SUDHL5 (cell line): Measurements from ENCODE around the genes DENND1A and NEK6.

- PRO-cap = no peak
Measured at GRCh38 chr9:123074227-123074531, 40.7 kb downstream of the GPR21 start.

GRCh38 chr9:123098404-123098996 lies 65.0 kb downstream of the GPR21 start:
- PRO-cap = no peak

GRCh38 chr9:123104135-123104545 lies 70.7 kb downstream of the GPR21 start:
- PRO-cap = no peak

DNA sequence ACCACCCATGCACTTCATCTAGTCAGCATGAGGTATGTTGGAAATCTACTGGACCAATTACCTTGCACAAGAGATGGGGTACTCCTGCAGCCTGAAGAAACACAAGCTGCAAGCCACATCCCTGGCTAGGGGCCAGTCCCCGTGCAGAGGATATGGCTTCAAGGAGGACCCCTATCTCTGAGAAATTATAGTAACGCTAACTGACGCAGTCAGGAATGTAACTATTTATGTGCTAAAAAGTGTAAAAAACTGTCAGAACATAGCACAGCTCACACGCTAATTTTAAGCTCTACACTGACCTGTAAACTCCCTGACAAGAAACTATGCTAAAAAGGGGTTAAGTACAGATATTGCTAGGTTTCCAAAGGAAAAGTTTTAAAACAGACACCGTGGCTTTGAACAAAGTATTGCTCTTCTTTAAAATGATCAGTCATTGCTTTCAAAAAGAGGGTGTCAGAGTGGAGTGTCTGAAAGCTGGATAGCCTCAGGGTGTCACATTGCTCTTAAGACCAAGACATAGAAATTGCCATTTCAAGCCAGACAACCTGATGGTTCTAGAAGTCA lies 89.2 kb downstream of the GPR21 start:
- PRO-cap = no peak

DNA sequence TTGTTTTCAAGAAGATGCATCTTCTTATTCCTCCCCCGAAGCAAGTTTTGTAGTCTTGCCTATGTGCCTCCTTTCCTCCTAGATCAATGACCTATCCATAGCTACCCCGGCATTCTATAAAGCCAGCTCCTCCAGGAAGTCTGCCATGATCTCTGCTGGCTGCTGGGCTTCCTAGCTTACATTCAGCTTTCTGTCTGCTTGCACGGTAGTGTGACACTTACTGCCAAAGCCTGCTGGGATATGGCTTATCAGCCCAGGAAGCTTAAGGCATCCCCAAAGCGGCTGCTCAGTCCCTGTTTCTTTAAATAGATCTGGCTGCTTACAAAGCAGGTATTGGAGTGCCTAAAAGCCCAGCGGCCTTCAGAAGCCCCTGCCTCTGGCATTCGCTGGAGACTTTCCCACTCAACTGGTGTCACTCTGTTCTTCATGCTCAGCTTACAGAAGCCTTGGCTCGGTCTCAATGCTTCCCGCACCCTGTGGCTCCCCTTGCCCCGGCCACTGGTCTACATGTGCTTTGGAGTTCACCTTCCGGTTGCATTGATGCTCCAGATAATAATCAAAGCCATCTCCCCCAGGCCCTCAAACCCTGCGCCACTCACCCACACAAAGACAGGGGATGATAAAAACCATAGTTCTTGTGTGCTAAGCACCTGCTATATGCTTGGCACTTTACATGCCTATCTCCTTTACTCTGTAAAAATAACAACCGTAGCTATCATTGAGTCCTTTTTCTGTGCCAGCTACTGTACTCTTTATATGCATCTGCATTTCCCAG lies 31.3 kb upstream of the STRBP start:
- PRO-cap = no peak

DNA sequence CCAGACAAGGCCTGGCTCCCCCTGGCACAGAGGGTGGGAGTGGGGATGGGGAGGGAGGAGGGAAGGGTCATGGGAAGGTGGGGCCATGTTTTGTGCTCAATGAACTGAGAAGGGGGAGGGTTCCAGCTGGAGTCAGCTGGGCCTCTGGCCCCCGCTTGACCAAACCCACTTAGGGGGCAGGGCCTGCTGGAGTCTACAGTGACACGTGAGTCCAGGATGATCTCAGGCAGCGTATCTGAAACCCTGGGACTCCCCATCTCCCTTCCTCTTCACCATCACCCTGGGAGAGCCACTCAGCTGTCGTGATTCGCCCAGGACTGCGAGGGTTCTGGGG lies 8.5 kb downstream of the CRB2 start:
- PRO-cap = no peak

GRCh38 chr9:123382079-123382618 lies 26.2 kb downstream of the CRB2 start:
- PRO-cap = no peak

- PRO-cap = no peak
Measured at GRCh38 chr9:123543675-123544125, 187.7 kb downstream of the CRB2 start.

GRCh38 chr9:123929672-123930538 lies at the start of gene DENND1A:
DENND1A (minus strand) TSS chr9:123930126.
- PRO-cap = unidirectional peak, minus-strand start at chr9:123929896; unidirectional peak, minus-strand start at chr9:123930082

GRCh38 chr9:124008959-124009436 lies 2.6 kb upstream of the LHX2 start:
- PRO-cap = no peak

- PRO-cap = no peak
Measured at GRCh38 chr9:124010884-124011300, 676 bp upstream of the LHX2 start.

GRCh38 chr9:124257736-124258689 lies at the start of gene NEK6:
NEK6 (plus strand) TSS chr9:124257949.
- PRO-cap = bidirectional peak, plus-strand start at chr9:124258403, minus-strand start at chr9:124258089

GRCh38 chr9:124259270-124260376 lies 1.9 kb downstream of the NEK6 start:
- PRO-cap = unidirectional peak, minus-strand start at chr9:124259439; bidirectional peak, plus-strand start at chr9:124259992, minus-strand start at chr9:124259802

DNA sequence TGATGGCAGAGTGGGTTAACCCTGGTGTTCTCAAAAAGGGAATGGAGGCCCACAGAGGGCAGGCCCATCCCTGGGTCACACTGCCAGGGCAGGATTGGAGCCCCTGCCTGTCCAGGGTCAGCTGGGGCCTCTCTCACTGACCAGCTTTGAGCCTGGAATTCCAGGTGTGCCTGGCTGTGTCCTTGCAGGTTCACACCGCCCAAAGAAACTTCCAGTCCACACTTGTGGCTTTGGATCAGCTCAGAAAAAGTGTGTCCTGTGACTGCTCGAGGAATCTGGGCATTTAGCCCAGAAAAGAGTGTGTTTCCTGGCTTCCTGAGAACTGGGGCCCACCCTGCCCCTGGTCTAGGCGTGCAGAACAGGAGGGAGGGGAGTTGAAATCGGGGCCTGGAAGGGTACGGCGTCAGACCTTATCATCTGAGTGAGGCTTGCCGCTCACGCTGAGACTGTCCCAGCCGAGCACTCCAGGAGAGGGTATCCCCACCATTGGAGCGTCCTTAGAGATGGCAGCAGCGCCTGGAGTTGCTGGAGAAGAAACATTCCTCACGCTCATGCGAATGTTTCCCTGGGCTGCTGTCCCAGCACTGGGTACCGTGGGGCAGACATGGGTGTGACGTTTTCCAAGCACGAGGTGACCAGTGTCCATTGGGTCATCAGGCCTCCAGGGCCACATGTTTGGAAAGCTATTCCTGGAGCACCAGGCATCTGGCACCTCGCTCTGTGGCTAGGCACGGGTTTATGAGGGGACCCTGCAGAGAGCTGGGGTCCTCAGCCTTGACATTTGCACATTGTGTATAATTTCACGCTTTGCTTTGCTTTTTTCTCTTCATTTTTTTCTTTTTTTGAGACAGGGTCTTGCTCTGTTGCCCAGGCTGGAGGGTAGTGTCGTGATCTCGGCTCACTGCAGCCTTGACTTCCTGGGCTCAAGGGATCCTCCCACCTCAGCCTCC lies 22.5 kb downstream of the NEK6 start:
- PRO-cap = no peak

- PRO-cap = no peak
Measured at GRCh38 chr9:124281745-124282723, 24.3 kb downstream of the NEK6 start.

DNA sequence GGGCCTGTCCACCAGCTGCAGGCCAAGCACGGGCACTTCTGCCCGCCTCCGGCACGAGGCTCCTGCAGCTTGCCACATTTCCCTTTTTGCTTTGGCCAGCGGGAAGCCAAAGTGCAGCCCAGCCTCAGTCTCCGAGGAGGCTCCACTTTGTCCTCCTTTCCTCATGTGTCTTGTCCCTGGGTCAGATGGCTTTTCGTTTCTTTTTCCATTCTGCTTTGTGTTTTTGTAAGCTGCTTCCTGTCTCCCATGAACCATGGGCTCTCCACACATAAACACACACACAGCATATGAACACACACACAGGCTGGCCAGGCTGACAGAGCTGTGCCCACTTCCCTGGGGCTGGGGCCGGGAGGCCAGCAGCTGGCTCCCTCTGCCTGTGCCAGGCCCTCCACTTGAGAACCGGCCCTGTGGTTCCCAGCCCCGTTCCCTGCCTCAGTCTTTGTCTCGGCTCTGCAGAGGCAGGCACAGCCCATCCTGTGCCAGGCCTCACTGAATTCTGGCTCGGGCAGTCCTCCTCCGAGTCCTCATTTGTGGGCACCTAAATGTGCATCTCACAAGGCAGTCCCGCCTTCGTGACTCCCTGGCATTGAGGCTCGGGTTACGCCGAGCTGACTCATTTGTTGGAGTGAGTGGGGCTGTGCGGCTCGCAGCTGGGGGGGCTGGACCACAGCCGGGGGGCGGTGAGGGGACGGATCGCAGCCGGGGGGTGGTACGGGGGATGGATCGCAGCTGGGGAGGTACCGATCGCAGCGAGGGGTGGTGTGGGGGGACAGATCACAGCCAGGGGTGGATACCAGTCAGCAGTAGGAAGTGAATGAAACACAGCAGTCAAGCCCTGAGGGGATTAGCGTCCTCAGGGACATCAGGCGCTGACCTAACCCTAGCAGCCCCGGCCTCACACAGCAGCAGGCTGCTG lies 72.4 kb downstream of the PSMB7 start:
- PRO-cap = no peak

DNA sequence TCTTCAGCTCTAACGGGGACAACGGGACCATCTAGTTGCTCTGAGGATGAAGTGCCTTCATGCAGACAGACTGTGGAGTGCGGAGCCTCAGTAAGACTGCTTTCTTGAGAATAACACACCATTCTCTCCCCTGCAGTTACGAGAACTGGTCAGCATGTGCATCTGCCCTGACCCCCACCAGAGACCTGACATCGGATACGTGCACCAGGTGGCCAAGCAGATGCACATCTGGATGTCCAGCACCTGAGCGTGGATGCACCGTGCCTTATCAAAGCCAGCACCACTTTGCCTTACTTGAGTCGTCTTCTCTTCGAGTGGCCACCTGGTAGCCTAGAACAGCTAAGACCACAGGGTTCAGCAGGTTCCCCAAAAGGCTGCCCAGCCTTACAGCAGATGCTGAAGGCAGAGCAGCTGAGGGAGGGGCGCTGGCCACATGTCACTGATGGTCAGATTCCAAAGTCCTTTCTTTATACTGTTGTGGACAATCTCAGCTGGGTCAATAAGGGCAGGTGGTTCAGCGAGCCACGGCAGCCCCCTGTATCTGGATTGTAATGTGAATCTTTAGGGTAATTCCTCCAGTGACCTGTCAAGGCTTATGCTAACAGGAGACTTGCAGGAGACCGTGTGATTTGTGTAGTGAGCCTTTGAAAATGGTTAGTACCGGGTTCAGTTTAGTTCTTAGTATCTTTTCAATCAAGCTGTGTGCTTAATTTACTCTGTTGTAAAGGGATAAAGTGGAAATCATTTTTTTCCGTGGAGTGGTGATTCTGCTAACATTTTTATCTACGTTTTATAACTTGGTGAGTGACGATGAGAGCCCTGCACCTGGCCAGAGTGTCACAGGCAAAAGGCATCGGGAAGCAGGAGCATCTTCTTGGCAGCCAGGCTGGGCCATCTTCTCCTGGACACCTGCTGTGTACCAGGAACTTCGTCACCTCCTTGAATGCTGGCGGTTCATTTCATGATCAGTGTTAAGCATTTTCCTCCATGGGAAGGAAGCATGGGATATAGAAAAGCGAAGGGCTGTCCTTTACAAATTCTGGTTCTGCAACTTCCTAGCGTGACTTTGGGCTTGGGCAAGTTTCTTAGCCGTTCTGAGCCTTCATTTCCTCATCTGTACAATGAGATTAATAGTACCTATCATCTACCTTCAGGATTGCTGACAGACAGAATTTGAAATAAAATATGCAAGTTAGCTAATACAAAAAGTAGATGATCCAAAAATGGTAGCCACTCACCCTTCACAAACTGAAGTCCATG lies 64.1 kb downstream of the PSMB7 start:
- PRO-cap = no peak

DNA sequence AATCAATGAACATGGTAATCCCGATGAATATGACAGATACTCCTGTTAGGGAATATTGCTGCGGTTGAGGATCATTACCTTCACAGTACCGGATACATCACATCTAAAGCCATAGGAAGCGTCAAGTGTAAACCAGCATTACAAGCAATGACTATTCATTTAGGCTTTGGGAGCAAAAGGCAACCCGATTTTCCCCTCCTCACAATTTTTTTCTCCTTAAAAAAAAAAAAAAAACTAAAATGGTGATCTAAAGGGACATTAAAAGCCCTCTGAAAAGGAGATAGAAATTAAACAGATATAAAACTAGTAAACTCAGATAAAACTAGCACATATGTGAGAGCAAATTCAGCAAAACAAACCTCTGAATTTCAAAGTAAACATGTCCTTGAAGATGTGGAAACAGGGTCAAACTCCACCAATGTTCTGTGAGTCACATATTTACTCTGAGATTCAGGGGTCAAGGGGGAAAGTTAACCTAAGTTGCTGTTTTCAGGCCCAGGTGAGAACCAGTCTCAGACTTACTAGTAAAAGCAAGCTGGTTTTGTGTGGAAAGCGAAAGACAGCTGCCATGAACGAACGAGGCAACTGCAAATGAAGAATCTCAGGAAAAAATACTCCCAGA lies 29.2 kb downstream of the PSMB7 start:
- PRO-cap = no peak

GRCh38 chr9:124734051-124734570 lies 37.0 kb downstream of the NR6A1 start:
- PRO-cap = no peak

- PRO-cap = bidirectional peak, plus-strand start at chr9:124869215, minus-strand start at chr9:124869006
Measured at GRCh38 chr9:124868180-124869565, 6.7 kb downstream of the ARPC5L start.